Bronchus fibroblast of lung (primary cell): ENCODE measurements around a stretch of chr6.

- RAMPAGE, long total RNA = no peak
These were observed 388.1 kb upstream of the CITED2 start for GRCh38 chr6:139762531-139763053.

- RAMPAGE, long total RNA = no peak
These were observed 599.3 kb upstream of the CITED2 start for GRCh38 chr6:139973536-139974396.

DNA sequence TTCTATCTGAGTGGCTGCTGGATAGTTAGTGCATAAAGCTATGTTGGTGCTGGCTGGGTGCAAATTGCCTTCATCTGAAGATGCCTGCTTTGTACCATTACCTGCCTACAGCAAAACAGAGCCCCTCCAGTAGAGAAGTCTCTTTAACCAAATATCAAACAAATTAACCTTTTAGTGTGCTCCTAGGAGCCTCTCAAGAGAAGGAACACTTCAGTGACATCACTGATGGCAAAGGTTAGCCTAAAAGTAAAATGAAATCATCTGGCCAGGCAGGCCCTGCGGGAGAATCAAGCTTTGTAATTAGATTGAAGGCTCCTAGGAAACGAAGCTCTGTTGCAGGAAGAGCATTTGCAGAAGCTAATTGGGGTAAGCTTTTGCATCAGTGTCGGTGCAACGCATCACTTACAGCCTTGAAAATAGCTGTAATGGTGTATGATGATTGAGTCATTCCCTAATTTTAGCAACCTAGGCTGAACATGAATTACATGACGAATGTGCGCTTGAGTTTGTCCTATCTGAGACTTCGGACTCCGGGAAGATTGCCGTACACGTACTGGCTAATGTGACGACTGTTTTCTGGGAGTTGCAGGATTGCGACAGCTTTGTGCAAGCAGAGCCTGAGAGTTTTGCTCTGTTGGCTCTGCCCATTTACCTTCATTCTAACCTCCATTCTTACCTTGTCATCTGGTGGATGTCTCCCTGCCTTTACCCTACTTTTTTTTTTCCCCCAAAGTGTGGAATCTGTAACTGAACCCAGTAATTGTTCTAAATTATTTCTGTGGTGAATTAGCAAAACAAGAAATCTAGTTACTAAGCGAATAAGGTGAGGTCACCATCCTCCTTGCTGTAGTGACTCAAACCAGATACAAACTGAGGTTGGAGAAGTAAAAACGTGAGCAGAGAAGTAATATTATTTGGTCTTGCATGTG lies 675.8 kb upstream of the CITED2 start:
- RAMPAGE, long total RNA = no peak

DNA sequence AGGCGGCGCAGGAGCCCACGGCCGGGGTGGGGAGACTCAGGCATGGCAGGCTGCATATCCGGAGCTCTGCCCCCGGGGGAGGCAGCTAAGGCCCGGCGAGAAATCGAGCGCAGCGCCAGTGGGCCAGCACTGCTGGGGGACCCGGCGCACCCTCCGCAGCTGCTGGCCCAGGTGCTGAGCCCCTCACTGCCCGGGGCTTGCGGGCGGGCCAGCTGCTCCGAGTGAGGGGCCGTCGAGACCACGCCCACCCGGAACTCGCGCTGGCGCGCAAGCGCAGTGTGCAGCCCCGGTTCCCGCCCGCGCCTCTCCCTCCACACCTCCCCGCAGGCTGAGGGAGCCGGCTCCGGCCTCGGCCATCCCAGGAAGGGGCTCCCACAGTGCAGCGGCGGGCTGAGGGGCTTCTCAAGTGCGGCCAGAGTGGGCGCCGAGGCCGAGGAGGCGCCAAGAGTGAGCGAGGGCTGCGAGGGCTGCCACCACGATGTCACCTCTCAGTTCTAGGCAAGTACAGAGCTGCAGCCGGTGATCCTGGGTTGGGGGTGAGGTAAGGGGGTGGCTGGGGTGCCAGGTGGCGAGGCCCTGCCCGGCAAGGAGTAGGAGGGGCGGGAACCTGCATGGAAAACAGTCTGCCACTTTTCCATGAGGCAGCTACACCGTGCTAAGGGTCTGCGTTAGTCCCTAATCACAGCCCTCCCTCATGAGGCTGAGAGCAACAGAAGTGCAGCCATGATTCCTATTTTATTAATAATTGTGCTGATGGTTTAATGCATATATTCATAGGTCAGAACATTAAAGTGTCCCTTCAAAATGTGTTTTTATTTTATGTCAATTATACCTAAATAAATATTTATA lies 774.0 kb upstream of the CITED2 start:
- RAMPAGE, long total RNA = no peak

GRCh38 chr6:141260882-141261384 lies 871.8 kb upstream of the GJE1 start:
- RAMPAGE, long total RNA = no peak

DNA sequence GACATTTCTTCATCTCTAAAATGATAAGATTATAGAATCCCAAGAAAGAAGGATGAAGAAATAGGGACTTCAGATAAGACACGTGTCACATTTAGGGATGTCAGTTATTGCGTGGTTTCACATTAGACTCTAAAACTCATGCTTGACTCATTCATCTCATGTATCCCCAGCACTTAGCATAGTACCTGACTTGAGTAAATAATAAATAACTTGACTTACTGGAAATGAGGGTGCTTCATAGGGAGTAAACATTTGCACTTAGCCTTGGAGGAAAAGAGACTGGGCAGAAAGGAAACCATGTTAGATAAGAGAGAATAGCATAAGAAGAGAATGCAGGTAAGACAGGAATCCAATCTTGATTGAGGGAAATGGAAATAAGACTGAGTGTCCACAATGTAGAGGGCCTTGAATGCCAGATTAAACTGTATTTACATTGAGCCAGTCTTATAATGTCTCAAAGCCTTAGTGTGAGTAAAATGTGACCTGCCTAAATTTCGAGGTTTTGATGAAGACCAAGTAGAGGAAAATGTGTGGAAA lies 37.3 kb downstream of the VTA1 start:
- RAMPAGE, long total RNA = no peak

GRCh38 chr6:142302381-142302923 lies 645 bp downstream of the ADGRG6 start:
- RAMPAGE, long total RNA = no peak

DNA sequence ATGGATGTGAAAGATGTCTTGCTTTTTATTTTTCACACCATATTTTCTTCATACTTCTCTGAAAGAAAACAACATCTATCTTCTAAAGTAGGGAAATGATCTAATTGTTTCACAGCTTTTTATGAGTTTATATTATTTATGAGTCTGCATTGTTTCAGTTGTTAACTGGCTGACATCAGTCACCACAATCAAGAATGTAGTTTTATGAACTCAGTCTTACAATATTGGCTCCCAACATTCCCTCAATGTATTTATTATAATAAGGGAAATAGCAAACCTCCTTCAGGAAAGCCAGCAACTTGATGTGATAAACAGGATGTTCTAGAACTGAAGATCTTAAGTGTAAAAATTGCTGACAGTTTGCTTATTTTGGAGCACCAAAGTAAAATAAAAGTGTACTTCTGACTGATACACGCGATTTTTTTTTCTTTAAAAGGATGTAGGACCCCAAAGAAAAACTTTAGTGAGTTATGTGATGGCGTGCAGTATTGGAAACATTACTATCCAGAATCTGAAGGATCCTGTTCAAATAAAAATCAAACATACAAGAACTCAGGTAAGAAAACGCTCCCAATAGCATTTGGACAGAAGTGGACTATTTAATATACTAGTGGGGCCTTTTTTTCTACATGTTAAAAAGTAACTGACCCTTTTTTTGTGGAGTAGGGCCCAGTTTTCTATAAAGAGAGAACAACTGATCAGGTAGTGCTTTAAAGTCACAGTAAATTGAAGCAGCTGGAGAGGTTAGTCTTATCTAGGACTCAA lies 106.1 kb downstream of the ADGRG6 start:
- RAMPAGE, long total RNA = no peak

- RAMPAGE, long total RNA = no peak
These were observed 86.0 kb downstream of the HIVEP2 start for GRCh38 chr6:142858949-142859432.

DNA sequence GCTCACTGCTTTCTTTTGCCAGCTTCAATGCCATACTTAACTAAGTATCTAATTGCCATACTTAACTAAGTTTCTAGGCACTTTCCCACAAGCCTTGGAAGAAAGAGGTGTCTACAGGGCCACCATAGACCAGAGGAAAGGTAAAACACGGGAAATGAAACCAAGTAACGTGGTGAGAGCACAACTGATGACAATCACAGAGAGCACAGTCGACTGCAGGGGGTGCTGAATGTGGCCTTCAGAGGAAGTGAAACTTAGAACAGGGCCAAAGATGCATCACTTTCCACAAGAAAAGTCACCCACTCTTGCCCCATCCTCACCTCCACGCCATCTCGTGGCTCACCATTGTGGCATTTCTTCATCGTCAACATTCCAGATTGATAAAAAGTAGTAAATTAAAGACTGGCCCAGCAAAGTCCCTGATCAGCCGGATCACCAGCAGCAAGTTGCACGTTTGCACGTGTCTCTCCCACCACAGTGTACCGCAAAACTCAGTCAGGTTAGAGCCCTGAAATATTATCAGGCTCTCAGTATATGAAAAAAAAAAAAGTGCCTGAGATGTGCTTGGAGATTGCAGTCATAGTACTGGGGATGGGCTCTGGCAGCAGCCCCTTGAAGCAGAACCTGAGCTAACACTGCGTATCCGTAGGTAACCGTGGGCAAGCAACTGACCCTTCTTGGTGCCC lies 31.4 kb downstream of the HIVEP2 start:
- RAMPAGE, long total RNA = no peak

GRCh38 chr6:142943476-142944389 lies 1.2 kb downstream of the HIVEP2 start:
- RAMPAGE, long total RNA = no peak

- RAMPAGE, long total RNA = no peak
These were observed 6.2 kb upstream of the AIG1 start for GRCh38 chr6:143054550-143054887.

DNA sequence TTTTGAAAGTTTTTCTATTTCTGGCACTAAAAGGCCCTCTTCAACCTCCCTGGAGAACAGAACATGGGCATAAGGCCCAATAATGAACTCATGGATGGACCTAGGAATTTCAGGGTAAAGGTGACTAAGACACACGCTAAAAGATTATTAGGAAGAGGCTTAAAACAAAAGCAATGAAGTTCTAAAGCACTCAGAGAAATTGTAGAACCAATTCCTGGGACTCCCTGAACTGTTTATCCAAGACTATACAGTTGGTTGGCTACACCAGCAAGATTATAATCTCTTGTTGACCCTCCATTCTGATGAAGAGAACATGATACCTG lies 1.1 kb downstream of the AIG1 start:
- RAMPAGE, long total RNA = no peak

- RAMPAGE, long total RNA = no peak
These were observed 111.1 kb downstream of the ADAT2 start for GRCh38 chr6:143338958-143340264.

- RAMPAGE, long total RNA = no peak
These were observed 4.4 kb upstream of the FUCA2 start for GRCh38 chr6:143515924-143516240.

GRCh38 chr6:143537252-143537956 lies 25.9 kb upstream of the FUCA2 start:
- RAMPAGE, long total RNA = no peak

DNA sequence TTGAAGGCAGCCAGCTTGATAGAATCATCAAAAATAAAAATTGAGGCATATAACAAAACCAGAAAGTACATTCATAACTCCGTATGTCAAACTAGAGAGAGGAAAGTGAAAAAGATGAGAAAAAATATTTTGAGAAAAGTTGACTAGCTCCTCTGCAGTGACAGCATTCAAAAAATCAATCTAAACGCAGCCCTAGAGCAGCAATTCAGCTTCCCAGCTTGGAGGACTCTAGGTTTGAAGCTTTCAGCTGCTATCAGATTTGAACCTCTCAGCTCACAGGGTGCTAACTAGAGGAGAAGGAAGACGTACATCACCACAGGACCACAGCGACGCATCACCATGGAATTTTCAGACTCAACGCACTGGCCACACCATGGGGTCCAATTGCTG lies 44.9 kb upstream of the FUCA2 start:
- RAMPAGE, long total RNA = no peak

DNA sequence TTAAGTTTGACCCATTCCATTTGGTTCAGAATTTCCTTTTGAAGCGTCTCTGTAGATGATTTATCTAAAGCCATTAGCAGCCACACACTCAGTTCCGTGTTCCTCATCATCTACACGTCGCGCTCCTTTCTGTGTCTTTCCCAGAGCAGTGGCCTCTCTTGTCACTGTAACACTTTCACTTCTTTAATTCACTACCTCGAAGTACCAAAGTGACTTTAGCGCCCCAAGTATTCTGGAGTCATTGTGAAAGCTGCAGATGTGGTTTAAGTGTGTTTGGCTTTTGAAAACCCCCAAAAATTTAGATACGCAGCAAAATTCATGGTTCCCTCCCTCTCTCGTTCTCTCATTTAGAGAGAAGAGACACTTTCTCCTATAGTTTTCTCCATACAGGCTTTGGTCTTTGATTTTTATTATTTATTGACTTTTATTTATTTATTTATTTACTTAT lies 55.5 kb upstream of the FUCA2 start:
- RAMPAGE, long total RNA = no peak

- RAMPAGE, long total RNA = no peak
These were observed 66.6 kb downstream of the PHACTR2 start for GRCh38 chr6:143744395-143744704.

GRCh38 chr6:143746494-143747032 lies 68.8 kb downstream of the PHACTR2 start:
- RAMPAGE, long total RNA = no peak